A375 (cell line): Measurements from ENCODE around the genes LDOC1, IDS and HSFX1.

DNA sequence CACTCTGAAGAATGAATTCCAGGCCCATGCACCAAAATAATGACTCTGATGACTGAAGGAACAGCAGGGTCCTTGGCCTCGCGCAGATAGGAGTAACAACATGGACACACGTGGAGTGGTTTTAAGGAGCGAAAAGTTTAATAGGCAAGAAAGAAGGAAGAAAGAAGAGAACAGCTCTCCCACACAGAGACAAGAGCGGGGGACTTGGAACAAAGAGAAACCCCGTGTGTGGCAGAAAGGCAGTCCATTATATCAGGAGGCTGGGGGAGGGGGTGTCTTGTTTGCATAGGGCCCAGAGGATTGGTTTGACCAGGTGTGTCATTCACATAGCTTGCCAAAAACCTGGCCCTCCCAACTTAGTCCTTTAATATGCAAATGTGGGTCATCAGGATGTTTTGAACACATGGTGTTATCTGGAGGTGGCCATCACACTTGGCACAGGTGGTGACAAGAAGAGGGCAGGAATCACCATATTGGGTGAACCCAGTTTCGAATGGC is 181.2 kb upstream of the SPANXB1 start:
- RAMPAGE, long total RNA = no peak

DNA sequence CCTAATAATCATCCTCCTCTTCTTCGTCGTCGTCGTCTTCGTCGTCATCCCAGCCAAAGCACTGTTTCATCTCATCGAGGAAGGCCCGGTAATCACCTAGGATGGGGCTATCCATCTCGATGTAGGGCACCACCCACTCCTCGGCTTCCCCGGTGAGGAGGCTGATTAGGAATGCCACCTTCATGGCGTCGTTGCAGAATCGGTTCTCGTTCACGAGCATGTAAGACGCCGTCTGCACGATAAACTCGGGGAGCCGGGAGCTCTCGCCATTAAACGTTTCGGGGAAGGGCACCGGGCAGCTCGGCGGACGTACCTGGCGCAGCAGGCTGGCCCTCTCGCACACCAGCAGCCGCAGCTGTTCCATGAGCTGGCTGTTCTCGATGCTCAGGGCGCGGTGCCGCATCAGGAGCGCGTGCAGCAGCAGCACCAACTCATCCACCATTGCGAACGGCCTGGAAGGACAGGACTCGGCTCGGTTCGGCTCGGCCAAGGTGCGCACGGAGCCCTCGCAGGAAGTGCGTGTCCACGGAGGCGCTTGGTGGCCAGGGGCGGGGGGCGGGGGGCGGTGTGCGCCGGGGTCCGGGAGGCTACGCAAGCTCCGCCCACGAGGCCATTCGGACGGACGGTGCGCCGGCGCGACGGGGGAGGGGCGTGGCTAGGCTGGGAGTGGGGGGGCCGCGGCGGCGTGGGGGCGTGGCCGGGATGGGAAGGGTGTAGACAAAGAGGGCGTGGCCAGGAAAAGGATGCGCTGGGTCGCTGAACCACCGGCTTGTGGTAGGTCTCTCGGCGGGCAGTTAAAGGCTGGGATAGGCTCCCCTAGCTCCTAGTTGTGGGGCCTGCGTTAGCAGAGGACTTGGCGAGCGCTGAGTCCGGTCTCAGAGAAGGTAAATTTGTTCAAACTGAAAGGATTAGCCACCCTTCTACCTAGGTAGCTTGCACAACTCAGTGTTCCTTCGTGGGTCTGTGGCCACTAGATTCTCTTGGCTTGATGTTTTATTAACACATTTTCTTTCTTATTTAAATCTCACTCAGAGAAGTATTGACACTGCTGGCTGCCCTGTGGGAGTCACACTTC is at the start of gene LDOC1:
TSS of gene LDOC1 (minus strand) at position 550 of the 1,075 bp plus-strand sequence.
- RAMPAGE, long total RNA = no peak

- RAMPAGE, long total RNA = no peak
Measured at GRCh38 chrX:145819520-145819901, 1.9 kb downstream of the SLITRK2 start.

GRCh38 chrX:147876960-147877250 is 34.8 kb upstream of the FMR1 start:
- RAMPAGE, long total RNA = no peak

GRCh38 chrX:148981088-148981424 is 434.2 kb downstream of the ENSG00000287585 start:
- RAMPAGE, long total RNA = no peak

GRCh38 chrX:149504673-149505769 is at the start of gene IDS:
Gene IDS (minus strand): TSS chrX:149505306.
- RAMPAGE, long total RNA = no peak

- RAMPAGE, long total RNA = no peak
Measured at GRCh38 chrX:149512198-149512763, 7.2 kb upstream of the IDS start.

DNA sequence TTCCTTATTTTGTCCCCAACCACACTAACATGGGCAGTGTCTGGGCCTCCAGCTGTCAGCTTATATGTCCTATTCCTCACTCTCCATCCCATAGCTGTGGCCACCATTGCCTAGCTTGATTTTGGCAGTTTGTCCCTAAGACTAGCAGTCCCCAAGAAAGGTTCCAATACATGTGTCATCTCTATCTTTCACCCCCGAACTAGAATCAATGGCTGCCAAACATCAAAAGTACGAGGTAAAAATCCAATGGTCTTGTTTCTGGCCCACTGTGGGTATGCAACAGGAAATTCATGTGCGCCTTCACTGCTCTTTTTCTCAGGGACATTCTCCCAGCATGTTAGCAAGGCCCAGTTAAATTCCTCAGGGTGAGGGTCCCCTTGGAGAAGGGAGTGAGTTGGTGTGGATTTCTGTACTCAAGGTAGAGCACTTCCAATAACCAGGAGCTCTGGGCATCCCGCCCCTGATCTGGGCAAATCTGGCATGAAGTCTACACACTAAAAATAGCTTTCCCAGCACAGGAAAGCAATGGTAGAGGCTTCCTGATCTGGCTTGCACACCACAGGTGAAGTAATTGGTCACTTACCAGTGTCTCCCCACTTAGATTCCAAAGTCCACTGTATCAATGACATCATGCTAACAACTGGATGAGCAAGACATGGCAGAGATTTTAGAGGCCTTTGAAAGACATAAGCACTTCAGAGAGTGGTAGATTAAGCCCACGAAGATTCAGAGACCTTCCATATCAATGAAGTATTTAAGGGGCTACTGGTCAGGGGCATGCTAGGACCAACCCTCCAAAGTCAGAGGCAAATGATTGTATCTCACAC is 17.7 kb upstream of the IDS start:
- RAMPAGE, long total RNA = no peak

- RAMPAGE, long total RNA = no peak
Measured at GRCh38 chrX:149545143-149546035, 4.3 kb downstream of the HSFX3 start.

DNA sequence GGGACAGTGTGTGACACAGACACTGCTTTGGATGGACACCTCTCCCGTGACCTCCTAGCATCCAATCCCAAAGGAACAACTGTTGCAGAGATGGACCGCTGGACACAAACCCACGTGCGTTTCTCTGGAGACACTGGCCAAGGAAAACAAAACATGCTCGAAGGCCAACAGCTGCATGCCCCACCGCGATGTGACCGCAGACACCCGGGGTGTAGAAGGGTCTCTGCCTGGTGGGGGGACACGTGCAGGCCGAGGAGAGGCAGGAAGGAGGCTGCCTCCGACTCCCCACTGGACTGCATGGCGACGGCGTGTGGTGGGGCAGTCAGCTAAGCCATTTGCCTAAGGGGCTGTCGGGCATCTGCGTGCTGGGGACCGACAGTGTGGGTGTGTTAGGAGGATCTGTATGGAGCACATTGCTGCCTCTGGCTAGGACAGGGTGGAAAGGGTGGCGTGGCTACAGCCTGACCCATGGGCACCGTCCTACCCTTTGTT is at the start of gene HSFX1:
TSS of gene HSFX1 (plus strand) at position 272 of the 492 bp plus-strand sequence.
- RAMPAGE, long total RNA = no peak

DNA sequence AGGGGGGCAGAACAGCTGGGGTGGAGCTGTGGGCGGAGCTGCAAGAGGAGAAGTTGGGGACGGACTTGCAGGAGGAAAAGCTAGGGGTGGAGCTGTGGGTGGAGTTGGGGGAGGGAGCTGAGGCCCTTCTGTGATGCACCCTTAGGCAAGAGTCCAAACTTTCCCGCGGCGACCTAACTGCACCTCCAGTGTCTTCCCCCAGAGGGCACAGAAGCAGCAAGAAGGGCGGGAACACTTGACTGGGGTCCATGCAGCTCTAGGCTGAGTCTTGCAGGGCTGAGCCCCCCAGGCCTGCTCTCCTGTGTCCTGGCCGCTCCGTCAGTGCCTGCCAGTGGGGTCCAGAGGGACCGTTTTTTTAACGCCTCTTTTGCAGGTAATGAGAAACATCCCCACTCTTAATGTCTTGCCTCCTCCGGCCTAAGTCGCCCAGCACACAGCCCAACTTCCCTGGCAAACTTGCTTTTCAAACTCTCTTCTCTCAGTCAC is 2.3 kb upstream of the EOLA2 start:
- RAMPAGE, long total RNA = no peak

DNA sequence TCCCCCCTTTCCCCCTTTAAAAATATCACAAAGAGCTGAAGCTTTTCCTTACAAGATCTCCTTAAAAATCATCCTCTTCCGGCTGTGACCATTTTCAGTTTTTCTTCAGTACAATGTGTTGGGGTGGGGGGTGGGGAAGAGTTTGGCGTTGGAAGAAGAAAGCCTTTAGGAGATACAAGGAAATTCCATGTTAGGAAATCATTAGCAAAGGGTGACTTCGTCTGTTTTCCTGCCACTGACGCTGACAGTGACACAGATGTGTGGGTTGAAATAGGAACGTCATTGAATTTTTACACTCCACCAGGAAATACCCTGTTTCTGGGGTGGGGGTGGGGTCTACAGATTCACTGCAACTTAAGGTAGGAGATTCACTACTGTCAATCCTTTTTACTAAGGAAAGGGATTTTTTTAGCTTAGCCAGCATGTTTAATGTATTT is 3.8 kb downstream of the MAMLD1 start:
- RAMPAGE, long total RNA = no peak

DNA sequence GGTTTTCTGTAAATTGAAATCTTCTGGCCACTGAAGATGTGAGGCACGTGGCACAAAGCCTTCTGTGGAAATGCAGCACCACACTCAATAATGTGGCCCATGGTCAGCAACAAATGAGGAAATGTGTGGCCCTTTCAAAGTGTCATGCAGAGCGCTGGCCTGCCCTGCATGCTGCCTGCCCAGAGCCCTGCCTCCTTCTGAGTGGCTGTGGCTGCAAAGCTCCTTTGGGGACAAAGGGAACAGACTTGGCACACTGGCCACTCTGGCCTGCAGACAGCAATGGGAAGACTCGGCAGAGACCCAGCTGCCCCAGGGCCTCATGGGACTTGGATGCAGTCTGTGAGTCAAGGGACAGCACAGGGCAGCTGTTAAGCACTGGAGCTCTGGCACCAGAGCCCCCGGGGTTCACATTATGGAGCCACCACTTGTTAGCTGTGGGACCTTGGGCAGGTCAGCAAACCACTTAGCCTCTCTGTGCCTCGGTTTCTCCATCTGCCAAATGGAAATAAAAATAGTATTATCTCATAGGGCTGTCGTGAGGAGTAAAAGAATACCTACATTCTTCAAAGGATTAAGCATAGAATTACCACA is 42.8 kb upstream of the MTM1 start:
- RAMPAGE, long total RNA = no peak

DNA sequence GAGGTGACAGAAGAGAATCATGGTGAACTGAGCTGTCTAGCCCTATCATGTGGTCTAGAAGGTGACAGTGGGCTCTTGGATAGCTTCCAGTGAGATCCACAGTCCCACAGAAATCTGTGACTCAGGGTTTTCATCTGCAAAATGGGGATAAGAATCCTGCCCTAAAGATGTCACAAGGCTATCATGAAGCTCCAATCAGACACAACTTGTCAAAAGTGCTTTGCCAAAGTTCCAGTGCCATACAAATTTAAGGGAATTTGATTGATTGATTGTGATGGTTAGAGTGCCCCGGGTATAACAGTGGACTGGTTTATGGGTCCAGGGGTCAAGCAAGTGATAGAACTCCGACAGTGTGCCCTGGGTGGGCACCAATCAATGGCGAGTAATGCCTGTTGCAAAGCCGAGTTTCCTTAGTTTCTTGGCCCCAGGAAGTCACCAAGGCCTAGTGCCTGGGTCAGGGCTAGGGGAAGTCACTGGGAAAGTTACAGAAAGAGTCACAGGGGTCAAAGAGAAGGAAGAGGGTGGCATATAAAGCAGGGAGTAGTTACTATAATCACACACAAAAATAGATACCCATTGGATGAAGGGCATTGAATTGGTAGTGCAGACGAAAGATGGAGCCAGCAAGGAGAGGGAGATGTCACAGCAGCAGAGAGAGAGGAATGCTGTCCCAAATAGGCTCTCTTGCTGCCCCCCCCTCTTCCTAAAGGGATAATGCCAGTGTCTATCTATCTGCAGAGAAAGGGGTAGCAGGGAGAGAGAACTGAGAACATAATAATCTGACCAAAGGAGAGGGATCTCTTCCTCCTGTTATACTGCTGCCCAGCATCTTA is 20.9 kb downstream of the GABRE start:
- RAMPAGE, long total RNA = no peak

DNA sequence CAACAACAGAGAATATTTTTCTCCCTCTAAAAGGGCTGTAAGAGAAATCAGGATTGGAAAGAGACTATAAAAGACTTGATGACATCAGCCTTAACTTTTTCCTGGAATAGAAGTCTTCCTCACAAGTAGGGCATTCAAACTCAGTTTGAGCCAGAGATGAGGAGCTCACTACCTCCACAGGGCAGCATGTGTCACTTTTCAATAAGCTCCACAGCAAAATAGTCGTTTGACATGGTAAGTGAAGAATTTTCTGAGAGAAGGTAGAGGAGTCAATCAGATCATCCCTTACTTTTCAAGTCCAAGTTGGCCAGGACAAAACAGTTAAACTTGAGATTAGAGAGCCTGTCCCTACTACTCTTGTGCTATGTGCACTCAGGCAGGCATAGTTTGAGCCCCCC is 9.0 kb upstream of the GABRE start:
- RAMPAGE, long total RNA = no peak

GRCh38 chrX:152026191-152026578 is 51.7 kb upstream of the GABRE start:
- RAMPAGE, long total RNA = no peak

DNA sequence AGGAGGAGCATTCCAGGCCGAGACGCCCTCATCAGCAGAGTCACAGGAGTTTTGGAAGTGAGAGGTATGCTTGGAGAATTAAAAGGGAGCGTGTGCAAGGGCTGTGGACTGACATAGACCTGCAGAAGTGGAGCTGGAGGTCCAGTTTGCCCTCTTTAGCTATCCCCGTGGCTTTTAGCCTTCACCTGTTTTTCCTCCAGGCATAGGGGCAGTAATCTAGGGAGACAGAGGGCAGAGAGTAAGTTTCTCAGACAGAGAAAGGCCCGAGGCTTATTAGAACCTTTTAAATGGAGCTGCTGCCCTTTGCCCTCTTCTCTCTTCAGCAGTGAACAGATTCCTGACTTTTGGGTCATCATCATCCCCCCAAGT is 758 bp downstream of the NSDHL start:
- RAMPAGE, long total RNA = no peak

DNA sequence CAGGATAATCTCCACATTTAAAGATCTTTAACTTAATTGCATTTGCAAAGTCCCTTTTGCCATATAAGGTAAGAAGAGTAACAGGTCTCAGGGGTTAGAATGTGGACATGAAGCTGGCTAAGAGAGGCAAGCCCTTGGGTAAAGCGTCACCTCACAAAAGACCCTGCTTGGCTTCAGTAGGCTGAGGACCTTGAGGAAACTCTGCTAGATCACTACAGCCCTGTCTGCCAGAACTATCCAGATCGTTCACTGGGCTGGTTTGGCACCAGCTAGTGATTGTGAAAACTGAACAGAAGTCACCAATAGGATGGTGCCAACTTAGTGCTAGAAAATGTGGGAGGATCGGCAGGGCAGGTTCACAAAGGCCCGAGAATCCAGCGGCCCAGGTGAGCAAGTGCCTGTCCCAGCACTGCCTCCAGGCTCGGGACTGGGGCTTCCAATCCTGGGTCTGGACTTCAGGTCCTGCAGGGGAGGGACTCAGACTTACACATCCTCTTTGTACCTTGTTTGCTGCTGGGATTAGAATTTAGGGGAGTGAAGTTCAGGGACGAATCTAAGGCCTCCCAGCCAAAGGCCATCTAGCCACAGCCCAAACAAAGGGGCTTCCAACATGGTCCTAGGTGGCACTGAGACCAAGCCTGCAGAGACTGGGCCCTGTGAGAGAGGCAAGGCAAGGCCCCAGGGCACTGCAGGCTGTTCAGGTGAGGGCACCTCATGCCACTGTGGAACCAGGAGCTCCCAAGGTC is 20.9 kb upstream of the ZNF185 start:
- RAMPAGE, long total RNA = no peak

- RAMPAGE, long total RNA = no peak
Measured at GRCh38 chrX:152941230-152942631, 43.9 kb downstream of the ZNF185 start.

DNA sequence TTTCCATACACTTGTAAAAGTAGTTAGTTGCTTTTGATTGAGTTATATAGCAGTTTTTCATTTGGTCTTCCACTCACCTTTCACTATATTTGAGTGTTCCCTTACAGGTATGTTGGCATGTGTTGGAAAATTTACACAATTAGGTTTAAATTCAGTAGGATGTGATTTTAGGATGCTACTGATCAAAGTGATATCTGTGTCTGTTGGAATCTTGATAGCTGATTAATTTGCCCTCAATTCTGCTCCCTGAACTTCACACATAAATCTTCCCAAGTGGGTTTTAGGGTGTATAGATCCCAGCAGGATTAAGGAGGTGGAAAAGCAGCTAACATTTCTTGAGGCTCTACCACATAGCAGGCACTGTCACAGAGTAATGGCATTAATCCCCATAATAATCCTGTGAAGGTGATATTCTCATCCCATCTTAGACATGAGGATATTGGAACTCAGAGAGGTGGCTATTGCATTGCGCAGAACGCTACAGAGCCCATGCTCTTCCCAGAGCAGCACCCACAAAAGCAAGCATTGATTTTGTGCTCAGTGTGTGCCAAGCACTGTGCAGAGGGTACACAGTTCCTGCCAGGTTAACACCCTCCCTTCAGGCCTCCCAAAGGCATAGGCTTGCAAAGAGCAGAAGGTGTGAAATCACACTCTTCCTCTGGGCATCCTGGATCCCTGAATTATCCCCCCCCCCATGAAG is 22.0 kb downstream of the PNMA5 start:
- RAMPAGE, long total RNA = no peak